Measurements from ENCODE around the gene DNLZ.

GRCh38 chr9:136093011-136093666, 1.9 kb downstream of the NACC2 start:
- RRBS = 51% methylated on average over 3 of the region's 17 CpGs

DNA sequence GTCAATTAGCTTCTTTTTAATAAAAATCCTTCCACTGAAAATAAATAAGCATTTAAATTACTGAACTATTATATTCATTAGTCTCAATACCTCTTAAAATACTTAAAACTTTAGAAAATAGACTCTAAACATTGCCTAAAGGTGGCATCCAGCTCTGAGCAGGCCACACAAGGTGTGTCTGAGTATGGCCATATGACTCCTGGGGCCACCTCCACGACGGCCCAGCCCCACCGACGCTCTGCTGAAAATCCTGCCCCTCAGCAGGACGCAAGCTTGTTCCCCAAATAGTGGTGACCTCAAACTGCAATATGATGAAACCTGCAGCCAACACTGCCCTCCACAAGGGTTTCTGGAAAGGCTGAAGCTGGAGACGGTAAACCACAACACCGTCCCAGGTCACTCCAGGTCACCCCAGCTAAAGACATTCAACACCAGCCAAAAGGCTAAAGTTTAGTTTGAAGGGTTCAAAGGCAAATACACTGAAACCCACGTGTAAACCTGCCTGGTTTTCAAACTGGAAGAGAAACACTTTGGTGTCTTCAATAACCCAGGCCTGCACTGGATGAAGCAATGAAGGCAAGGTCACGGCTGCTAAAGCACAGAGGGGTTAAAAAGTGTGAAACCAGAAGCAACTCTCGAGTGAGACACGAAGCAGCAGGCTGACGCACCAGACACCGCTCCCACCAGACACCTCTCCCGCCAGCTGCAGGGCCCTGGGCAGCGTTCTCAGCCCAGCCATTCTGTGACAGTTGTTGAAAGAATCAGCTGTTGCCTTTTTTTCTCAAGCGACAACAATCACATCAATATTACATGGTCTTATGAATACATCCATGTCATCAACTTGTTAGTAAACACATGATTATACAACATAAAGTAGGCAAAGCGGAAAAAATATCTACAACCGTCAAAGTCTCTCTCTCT, 1.8 kb upstream of the LHX3 start:
- RRBS = no CpG with 5 or more reads among the region's 18 CpGs

DNA sequence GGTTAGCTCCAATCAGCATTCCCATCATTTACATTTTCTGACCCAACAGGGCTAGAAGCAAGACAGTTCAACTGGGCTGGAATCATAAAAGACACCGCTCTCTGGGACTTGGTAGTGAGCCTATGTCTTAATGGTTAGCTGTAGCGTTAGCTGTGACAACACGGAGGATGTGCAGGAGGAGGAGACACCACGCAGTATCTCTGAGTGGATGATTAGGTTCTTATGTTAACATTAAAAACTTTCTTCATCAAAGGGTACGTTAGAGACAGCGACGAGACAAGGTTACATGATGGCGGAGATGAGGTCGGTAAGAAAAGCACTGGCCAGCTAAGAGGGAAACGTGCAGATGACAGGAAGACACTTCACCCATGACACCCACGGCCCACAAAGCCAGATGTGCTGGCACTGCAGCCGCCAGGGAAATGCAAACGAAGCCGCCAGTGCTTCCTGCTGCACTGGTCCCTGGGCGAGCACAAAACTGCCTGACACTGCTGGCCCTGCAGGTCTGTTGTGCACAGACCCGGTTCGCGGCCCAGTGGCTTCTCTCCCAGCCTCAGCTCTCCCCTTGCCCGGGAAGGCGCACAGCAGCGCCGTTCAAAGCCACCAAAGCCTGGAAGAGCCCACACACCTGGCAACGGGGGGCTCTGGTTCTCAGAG, 20.3 kb upstream of the LHX3 start:
- RRBS = 53% methylated on average over 4 of the region's 23 CpGs

GRCh38 chr9:136230633-136231441, 14.8 kb downstream of the QSOX2 start:
- RRBS = no CpG with 5 or more reads among the region's 28 CpGs

DNA sequence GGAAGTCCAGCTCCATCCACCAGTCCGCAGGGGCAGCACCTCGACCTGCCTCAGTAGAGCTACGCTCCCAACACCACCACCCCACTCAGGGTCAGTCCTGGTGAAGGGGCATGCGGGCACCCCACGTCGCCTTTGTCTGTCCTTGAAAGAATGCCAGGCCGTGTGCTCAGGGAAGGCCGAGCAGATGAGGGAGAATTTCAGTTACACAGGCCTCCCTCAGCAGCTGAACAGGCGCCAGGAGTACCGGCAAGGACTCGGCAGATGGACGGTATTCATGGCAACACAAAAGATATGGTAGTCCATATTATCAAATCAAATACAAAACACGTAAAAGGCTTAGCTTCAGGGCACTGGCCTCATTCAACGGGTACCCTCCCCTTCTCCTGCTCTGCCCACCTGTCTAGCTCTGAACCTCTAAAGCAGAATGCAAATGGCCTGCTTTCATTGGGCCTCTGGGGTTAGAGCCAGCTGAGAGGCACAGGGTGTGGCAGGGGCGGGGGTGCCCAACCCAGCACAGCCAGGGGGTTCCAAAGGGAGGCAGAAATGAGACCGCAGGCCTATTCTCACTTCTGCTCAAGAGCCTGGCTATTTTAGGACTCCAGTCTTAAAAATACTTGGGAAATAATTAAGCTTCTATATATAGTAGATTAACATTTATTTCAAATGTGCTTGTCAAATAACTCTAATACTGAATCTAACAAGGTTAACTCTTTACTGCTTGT, 5.8 kb downstream of the QSOX2 start:
- RRBS = no CpG with 5 or more reads among the region's 16 CpGs

GRCh38 chr9:136324303-136324980, 2.9 kb upstream of the GPSM1 start:
- RRBS = no CpG with 5 or more reads among the region's 23 CpGs

GRCh38 chr9:136328025-136328247, 597 bp downstream of the GPSM1 start:
- RRBS = 0% methylated on average over 1 of the region's 4 CpGs

DNA sequence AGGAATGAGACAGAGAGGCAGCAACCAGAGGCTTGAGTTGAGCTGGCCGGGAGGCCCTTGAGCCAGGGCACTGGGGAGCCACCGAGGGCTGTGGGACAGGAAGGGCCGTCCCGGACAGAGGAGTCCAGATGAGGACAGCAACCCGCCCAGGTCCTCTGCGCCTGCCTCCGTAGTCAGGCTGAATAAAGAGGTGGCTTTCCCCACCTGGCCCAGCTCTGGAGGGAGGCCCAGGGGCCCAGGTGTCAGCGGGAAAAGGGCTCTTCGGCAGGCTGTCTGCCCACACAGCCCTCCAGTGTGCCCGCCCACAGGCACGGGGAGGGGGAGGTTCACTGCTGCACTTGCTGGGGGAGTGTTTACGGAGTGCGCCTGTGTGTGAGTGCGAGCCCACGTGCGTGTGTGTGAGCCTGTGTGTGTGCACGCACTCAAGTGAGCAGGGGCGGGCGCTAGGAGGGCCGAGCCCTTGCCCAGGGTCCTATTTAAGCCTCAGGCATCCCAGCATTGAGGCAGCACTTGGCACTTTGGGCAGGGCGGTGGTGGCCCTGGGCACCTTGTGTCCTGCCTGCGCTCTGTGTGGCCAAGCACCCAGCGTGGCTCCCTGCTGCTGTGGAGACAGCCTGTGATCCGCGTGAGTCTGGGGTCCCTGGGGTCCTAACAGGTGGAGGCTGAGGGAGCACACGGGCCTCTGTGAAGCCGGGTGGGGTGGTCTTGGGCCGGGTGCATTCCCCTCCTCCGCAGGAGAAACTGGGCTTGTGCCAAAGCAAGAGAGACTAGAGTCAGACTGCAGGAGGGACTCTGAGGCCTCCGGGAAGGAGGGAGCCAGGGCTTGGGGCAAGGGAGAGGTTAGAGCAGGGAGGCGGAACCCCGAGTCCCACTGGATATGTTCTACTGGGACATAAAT, 10.8 kb downstream of the DNLZ start:
- RRBS = 78% methylated on average over 7 of the region's 32 CpGs

GRCh38 chr9:136363539-136364272, at the start of gene DNLZ:
DNLZ (minus strand) TSS chr9:136363744.
- RRBS = 18% methylated on average over 37 of the region's 83 CpGs

DNA sequence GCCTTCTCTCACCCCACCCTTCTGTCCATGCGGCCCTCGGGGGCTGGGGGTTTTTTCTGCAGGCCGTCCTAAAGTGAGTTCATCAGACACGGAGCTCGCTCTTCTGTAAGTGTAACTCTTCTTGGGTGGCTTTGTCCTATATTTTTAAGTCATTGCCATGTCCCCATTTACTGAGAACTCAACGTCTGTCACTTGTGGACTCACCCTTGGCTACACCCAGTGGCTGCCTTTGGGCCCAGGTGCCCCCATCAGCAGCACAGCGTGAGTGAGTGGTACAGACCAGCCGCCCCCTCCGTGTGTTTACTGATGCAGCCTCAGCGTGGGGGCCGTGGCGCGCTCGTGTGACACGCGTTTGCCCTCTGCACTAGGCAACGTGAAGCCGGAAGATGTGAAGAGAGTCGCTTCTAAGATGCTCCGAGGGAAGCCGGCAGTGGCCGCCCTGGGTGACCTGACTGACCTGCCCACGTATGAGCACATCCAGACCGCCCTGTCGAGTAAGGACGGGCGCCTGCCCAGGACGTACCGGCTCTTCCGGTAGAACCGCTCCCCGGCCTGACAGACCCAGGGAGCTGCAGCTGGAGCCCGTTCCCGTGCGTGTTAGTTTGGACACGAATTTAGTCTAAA, 12.4 kb downstream of the PMPCA start:
- RRBS = 91% methylated on average over 5 of the region's 36 CpGs

- RRBS = no CpG with 5 or more reads among the region's 18 CpGs
Measured at GRCh38 chr9:136437353-136438089, 2.1 kb downstream of the INPP5E start.

- RRBS = 1% methylated on average over 30 of the region's 61 CpGs
Measured at GRCh38 chr9:136483674-136484136, 865 bp upstream of the SEC16A start.

DNA sequence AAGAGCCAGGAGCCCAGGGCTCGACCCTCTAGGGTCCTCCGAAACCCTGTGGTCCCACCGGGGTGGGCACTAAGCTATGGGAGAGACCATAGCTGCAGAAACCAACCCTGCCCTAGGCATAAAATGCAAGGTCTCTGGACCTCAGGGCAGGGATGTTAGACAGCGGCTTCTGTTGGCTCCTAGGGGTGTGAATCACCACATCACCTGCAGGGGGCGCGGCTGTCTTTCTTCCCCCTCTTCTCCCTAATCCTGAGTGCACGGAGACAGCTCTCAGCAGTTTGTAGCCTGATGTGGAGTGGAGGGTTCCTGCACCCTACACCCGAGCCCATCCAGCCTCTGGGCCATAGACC, 2.1 kb upstream of the SEC16A start:
- RRBS = no CpG with 5 or more reads among the region's 8 CpGs

GRCh38 chr9:136500576-136500945, 17.7 kb upstream of the SEC16A start:
- RRBS = no CpG with 5 or more reads among the region's 28 CpGs

DNA sequence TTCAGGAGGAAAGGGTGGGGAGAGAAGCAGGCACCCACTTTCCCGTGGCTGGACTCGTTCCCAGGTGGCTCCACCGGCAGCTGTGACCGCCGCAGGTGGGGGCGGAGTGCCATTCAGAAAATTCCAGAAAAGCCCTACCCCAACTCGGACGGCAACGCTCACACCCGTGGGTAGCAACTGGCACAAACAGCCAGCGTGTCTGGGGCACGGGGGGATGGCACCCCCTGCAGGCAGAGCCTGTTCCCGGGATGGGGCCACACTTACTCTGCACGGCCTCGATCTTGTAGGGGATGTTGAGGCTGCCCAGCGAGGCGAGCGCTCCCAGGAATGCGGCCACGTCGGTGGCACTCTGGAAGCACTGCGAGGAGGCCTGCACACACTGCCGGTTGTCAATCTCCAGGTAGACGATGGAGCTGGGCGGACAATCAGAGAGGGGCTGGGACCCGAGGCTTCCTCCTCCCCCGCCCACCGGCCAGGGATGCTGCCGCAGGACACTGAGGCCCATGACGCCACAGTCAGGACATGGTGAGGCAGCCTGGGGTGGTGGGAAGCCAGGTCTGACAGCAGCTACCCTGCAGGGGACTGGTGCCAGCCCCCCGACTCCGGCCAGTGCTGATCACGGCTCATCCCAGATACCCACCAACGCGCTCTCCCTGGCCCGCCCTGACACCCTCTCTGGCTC, 20.2 kb upstream of the SEC16A start:
- RRBS = 56% methylated on average over 5 of the region's 36 CpGs

GRCh38 chr9:136515328-136516401, 30.2 kb downstream of the NOTCH1 start:
- RRBS = 33% methylated on average over 5 of the region's 55 CpGs

DNA sequence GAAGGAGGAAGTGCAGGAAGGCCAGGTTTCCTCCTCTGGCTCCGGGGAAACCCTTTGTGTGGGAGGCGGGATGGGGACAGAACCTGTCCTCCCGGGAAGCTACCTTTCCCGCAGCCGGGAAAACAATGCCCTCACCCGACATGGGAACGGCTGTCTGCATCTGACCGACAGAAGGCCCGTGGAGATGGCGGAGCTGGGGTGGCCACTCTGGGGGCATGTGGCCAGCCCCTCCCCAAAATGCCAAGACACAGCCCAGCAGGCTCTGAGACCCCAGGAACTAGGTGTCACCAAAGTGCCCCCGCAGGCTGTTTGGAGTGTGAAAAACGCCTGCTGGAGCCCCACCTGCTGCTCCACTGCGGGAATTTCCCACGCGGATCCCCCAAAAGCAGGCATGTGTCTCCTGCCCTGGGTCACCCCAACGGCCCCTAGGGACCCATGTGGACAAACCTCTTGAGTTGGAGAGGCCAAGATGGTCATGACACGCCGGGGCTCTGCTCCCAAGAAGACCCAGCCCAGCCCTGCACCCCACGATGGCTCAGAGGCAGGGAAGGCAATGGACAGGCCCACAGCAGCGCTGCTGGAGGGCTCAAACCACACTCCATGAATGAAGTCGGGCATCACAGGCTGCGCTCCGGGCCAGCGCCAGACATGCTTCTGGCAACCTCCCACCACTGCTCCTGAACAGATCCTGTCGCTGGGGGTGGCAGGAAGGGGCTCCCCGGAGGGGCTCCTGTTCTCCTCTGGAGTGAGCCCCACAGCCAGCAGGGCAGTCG, 15.4 kb downstream of the NOTCH1 start:
- RRBS = 27% methylated on average over 8 of the region's 27 CpGs

DNA sequence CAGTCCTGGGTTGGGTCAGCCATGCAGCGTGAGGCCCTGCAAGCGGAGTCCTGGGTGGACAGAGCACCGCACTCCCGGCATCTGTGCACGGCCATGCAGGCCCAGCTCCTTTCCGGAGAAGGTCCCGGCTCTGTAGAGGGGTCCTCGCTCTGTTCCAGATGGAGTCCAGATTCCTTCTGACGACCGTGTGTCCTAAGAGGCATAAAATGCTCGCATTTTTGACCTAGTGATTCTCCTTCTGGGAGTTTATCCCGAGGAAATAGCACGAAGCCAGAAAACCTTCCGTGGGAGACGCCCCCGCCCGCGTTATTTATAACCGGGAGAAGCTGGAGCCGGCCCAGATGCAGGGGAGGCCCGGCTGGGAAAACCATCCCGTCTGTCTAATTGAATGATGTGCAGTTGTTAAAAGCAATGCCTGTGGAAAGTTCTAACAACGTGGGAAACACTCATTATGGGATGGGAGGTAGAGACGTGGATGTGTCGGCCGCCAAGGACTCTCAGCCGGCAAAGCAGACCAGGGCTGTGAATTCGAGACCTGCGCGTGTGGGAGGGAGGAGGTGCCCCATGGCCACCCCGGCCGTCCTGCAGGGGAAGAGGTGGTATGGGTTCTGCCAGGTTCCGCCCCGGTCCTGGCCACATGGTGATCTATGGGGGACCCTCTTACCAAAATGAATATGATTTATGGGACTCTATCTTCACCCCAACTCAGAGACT, 19.5 kb upstream of the NOTCH1 start:
- RRBS = 89% methylated on average over 7 of the region's 34 CpGs

GRCh38 chr9:136566858-136567336, 21.0 kb upstream of the NOTCH1 start:
- RRBS = 71% methylated on average over 5 of the region's 18 CpGs

DNA sequence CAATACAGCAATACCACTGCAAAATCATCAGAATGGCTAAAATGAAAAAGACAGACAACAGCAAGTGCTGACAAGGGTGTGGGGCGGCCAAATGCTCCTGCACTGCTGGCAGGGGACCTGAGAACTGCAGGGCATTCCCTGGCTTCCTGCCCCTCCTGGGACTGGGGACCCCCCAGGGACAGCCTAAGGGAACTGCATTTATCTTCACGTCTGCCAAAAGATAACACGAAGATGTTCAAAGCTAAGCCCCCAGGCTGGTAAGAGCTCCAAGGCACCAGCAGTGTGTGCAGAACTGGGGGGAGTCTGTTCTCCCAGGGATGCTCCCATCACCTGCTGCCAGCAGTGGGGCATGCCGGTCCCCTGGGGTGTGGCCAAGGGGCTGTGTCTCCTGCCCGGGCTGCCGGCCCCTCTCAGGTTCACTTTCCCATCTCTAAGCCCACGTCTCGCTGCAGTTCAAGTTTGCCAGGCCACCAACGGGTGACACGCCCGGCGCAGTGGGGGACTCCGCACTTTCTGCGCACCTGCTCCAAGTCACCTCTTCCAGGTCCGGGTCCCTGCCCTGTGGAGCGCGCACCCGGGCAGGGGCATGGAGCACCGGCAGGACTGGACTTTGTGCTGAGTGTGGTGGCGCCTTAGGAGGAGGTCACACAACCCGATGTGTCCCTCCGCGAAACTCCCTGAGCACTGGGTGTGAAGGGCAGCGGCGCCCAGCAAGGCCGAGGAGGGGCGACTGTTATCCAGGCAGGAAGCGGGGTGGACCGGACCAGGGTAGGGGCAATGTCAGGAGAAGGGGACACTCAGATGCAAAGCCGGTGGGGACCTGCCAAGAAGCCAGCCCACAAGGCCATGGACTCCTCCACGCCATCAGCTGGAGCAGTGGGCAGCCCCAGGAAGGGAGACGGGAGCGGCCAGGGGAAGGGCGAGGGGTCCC, 4.4 kb upstream of the EGFL7 start:
- RRBS = 73% methylated on average over 10 of the region's 34 CpGs